ENCODE measurements around a stretch of chr5.

DNA sequence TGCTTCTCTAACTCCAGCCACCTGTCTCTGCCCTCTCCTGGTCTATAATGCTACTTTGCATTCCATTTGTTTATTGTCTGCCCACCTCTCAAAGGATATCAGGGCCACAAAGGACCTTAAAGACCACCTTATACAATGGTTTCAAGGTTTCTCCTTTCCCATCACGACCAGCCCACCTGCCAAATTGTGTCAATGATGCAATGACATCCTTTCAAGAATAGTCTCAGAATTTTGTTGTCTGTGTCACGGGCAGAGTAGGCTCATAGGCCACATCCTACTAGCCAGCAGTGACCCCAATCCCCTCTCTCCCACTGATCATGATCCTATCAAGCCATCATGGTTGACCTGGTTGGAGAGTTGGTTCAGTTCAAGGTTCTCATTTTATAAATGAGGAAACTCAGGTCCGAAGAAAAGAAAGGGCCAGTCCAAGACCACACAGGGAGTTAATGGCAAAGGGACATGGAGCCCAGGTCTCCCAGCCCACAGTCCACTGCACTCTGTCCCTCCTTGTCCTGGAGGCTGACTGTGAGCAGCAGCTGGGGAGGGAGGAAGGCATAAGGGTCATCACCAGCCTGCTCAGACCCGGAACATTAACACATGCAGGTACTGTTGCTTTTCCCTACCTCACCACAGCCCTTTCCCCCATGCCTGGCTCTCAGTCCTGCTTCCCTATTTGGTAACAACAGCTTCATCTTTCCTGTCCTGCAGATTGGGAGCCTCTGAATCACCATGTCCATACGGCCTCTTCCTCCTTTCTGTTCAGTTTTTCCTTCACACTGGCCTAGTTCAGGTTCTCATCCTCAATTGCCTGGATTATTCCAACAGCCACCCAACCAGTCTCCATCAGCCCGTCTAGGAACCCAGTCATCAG is 3.9 kb downstream of the GPX3 start:
- PRO-cap = no peak
CAGE:
- cytosol, long polyA minus RNA = no peak
- cytosol, long polyA plus RNA = no peak
- long polyA plus RNA = no peak
- nucleus, long polyA minus RNA = no peak
- nucleus, long polyA plus RNA = no peak

- PRO-cap = no peak
CAGE:
- cytosol, long polyA minus RNA = no peak
- cytosol, long polyA plus RNA = no peak
- long polyA plus RNA = no peak
- nucleus, long polyA minus RNA = no peak
- nucleus, long polyA plus RNA = no peak
These were observed 2.3 kb downstream of the TNIP1 start for GRCh38 chr5:151078157-151079276.

- PRO-cap = no peak
CAGE:
- cytosol, long polyA minus RNA = no peak
- cytosol, long polyA plus RNA = no peak
- long polyA plus RNA = no peak
- nucleus, long polyA minus RNA = no peak
- nucleus, long polyA plus RNA = no peak
These were observed 32.1 kb downstream of the ANXA6 start for GRCh38 chr5:151125337-151125941.

DNA sequence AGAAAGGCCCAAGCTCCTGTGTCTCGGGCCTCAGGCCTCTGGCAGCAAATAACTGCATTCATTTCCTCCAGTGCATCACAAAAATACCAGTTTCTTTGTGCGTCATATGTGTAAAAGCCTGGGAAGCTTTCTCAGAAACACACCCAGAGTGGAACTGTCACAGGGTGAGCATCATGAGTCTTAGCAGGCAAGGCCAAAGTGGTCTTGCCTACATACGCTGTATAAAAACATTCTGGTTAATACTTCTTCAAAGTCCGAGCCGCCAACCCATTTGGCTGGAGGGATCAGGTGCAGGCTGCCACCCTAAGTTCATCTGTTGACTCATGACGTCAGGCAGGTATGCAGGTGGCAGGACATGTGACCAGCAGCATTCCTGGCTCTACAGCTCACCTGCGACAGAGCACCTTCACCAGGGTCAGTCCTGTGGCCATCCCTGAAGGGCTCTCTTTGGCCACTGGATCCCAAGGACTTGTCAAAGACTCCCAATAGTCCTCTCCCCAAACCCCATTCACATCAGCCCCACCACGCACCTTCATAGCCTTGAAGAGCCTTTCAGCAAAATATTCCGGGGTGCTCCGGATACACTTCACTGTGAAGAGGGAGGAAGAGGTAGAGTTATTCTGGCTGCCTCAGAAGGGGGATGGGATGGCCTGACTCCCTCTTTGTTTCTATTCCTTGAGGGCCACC is 26.7 kb downstream of the ANXA6 start:
- PRO-cap = no peak
CAGE:
- cytosol, long polyA minus RNA = no peak
- cytosol, long polyA plus RNA = no peak
- long polyA plus RNA = no peak
- nucleus, long polyA minus RNA = no peak
- nucleus, long polyA plus RNA = no peak

DNA sequence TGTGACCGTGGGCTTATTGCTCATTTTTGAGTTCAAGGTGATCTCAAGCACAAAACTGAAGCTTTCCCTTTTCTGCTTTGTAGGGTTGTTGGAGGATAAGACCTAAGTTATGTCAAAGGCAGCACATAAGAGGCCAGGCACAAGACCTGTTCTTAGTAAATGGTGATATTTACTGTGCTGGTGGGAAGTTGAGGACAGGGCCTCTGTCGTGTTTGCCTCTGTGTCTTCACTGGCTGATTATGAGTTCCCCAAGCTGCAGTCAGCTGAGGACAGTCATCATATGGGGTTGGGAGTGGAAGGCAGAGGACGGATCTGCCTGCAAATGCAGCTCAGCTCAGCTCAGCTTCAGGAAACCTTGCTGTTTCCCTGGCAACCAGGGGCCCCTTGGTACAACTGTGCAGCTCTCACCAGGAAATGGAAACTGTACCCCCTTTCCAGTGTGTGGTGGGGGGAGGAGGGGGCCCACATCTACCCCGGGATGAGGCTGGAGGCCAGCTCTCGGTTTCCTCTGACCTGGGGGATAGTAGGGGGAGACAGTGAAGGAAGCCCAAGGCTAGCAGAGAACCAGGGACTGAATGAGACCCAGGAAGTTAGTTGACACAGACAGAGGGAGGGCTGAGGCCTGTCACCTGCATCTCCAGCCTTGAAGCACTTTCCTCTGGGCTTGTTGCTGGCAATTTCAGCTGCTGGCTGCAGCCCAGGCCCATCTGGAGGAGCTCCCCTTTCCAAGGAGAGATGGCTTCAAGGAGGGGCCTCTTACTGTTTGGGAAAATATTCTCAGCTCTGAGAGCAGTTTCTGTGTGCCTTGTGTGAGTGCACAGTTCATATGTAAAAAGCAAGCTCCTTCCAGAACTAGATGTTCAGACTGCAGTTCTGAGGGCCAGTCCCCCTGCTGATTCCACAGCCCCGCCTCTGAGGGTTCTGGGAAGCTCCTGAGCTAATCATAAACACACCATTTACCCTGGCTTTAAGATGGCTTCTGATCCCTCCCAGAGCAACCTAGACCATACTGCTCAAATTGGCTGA is 7.0 kb downstream of the ANXA6 start:
- PRO-cap = no peak
CAGE:
- cytosol, long polyA minus RNA = no peak
- cytosol, long polyA plus RNA = no peak
- long polyA plus RNA = no peak
- nucleus, long polyA minus RNA = no peak
- nucleus, long polyA plus RNA = no peak

DNA sequence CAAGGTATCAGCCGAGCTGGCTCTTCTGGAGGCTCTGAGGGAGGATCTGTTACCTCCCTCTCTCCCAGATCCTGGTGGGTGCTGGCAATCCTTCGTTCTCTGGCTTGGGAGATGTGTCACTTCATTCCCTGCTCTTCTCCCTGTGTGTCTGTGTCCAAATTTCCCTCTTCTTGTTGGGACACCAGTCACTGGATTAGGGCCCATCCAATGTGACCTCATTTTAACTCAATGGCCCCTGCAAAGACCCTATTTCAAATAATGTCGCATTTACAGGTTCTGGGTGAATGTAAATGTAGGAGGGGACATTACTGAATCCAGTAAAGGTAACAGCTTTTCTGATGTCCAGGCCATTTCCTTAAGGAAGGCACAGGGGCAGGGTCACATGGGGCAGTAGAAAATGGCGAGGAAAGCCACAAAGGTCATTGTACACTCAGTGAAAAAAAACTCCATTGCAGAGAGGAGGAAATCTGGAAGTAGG is 6.3 kb downstream of the CCDC69 start:
- PRO-cap = no peak
CAGE:
- cytosol, long polyA minus RNA = no peak
- cytosol, long polyA plus RNA = no peak
- long polyA plus RNA = no peak
- nucleus, long polyA minus RNA = no peak
- nucleus, long polyA plus RNA = no peak

GRCh38 chr5:151493469-151494138 is 46.2 kb downstream of the SLC36A1 start:
- PRO-cap = no peak
CAGE:
- cytosol, long polyA minus RNA = no peak
- cytosol, long polyA plus RNA = no peak
- long polyA plus RNA = no peak
- nucleus, long polyA minus RNA = no peak
- nucleus, long polyA plus RNA = no peak

GRCh38 chr5:151662394-151663085 is 24.2 kb downstream of the SPARC start:
- PRO-cap = no peak
CAGE:
- cytosol, long polyA minus RNA = no peak
- cytosol, long polyA plus RNA = no peak
- long polyA plus RNA = start-site peak on the plus strand at chr5:151662615-151662690, 99 and 84 reads in 2 replicates
- nucleus, long polyA minus RNA = no peak
- nucleus, long polyA plus RNA = no peak

- PRO-cap = no peak
CAGE:
- cytosol, long polyA minus RNA = no peak
- cytosol, long polyA plus RNA = no peak
- long polyA plus RNA = no peak
- nucleus, long polyA minus RNA = no peak
- nucleus, long polyA plus RNA = no peak
These were observed 8.0 kb downstream of the SPARC start for GRCh38 chr5:151678759-151679049.

DNA sequence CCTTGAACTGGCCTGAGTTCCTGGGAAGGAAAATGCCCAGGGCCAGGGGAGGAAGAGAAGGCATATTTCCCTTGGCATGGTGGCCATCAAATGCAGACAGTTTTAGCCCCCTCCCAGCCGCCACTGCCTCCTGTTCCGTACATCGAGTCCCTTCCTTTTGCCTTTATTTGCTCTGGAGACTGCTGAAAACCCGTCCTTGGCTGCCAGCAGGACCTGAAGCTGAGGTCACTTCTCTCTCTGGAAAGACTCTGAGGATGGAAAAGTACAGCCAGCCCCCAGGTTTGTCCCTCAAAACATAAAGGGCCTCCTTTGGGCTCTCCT is 7.3 kb downstream of the SPARC start:
- PRO-cap = unidirectional peak, minus-strand start at position 159 of the sequence
CAGE:
- cytosol, long polyA minus RNA = no peak
- cytosol, long polyA plus RNA = no peak
- long polyA plus RNA = no peak
- nucleus, long polyA minus RNA = no peak
- nucleus, long polyA plus RNA = no peak

GRCh38 chr5:151757470-151757852 is 970 bp downstream of the ATOX1 start:
- PRO-cap = no peak
CAGE:
- cytosol, long polyA minus RNA = no peak
- cytosol, long polyA plus RNA = no peak
- long polyA plus RNA = no peak
- nucleus, long polyA minus RNA = no peak
- nucleus, long polyA plus RNA = no peak

GRCh38 chr5:153859556-153859801 is 179.2 kb downstream of the FAM114A2 start:
- PRO-cap = no peak
CAGE:
- cytosol, long polyA minus RNA = no peak
- cytosol, long polyA plus RNA = no peak
- long polyA plus RNA = no peak
- nucleus, long polyA minus RNA = no peak
- nucleus, long polyA plus RNA = no peak

DNA sequence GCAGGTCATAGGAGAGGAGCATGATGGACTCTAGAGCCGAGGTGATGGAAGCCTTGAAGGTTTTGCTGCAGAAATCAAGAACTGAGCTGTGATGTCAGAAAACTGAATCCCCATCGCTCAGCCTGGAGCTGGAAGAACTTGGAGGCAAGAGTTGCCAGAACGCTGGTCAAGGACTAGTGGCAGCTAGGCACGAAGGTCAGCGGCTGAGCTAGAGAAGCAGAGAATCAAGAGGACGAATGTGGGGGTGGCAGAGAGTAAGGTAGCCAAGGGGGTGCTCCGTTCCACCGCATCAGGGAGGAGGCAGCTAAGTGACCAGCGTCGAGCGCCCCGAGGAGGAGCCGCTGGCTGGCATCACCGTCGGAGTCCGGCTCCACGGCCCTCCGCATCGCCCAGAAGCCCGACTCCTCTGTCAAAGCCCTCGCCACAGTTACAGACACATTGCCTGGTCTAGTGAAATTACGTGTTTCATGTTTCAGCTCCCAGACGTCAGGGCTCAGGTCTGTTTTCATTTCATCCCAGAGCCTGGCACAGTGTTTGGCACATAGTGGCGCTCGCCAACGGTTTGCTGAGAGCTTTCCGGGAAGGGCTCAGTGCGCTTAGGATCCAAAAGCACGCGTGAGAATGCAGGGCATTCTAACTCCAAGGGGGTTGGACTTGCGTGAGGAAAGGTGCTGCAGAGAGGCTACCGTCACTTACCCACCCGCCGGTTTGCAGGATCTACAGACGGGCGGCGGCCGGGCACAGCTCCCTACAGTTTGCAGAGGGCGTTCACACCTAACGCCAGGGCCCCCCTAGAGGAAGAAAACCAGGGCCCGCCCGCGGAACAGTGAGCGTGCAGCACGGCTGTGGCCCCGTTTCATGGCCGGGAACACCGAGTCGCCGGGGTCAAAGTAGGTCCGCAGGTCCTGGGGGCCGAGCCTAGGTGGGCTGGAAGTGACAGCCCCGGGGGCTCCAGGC is 955 bp upstream of the GALNT10 start:
- PRO-cap = no peak
CAGE:
- cytosol, long polyA minus RNA = no peak
- cytosol, long polyA plus RNA = no peak
- long polyA plus RNA = no peak
- nucleus, long polyA minus RNA = no peak
- nucleus, long polyA plus RNA = no peak

DNA sequence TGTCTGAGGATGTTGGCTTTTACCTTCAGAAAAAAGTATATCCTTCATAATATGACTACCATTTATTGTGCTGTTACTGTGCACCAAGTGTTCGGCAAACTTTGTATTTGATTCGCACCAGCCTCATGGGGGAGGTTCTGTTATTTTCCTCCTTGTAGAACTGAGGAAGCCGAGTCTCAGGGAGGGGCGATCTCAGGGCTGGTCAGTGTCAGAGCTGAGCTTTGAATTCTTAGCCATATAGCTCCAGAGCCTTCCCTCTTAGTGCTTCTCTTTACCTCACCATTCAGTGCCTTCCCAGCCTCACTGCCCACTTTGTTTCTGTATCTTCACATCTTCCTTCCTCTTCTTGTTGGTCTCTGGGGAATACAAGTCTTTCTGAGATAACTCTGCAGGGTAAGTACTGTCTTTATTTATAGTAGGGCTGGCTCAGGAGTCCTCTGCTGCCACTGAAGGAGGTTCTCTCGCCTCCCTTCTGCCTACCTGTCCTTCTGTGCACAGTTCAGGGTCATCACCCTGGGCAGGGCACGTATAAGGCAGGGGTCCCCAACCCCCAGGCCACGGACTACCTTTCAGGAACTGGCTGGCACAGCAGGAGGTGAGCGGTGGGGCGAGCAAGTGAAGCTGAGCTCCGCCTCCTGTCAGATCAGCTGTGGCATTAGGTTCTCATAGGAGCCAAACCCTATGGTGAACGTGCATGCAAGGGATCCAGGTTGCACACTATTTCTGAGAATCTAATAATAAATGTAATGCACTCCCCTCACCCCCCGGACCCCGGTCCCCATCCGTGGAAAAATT is 48.5 kb downstream of the GALNT10 start:
- PRO-cap = no peak
CAGE:
- cytosol, long polyA minus RNA = no peak
- cytosol, long polyA plus RNA = no peak
- long polyA plus RNA = no peak
- nucleus, long polyA minus RNA = no peak
- nucleus, long polyA plus RNA = no peak

- PRO-cap = no peak
CAGE:
- cytosol, long polyA minus RNA = no peak
- cytosol, long polyA plus RNA = no peak
- long polyA plus RNA = no peak
- nucleus, long polyA minus RNA = no peak
- nucleus, long polyA plus RNA = no peak
These were observed 47.7 kb upstream of the SAP30L start for GRCh38 chr5:154398145-154398364.

- PRO-cap = no peak
CAGE:
- cytosol, long polyA minus RNA = no peak
- cytosol, long polyA plus RNA = no peak
- long polyA plus RNA = no peak
- nucleus, long polyA minus RNA = no peak
- nucleus, long polyA plus RNA = no peak
These were observed 13.7 kb downstream of the SAP30L start for GRCh38 chr5:154459371-154459923.

GRCh38 chr5:154479843-154480300 is 1.8 kb upstream of the HAND1 start:
- PRO-cap = no peak
CAGE:
- cytosol, long polyA minus RNA = no peak
- cytosol, long polyA plus RNA = no peak
- long polyA plus RNA = no peak
- nucleus, long polyA minus RNA = no peak
- nucleus, long polyA plus RNA = no peak

GRCh38 chr5:154756563-154756705 is 1.3 kb downstream of the LARP1 start:
- PRO-cap = no peak
CAGE:
- cytosol, long polyA minus RNA = no peak
- cytosol, long polyA plus RNA = no peak
- long polyA plus RNA = no peak
- nucleus, long polyA minus RNA = no peak
- nucleus, long polyA plus RNA = no peak

GRCh38 chr5:154760958-154761794 is 6.0 kb downstream of the LARP1 start:
- PRO-cap = no peak
CAGE:
- cytosol, long polyA minus RNA = no peak
- cytosol, long polyA plus RNA = no peak
- long polyA plus RNA = no peak
- nucleus, long polyA minus RNA = no peak
- nucleus, long polyA plus RNA = no peak

DNA sequence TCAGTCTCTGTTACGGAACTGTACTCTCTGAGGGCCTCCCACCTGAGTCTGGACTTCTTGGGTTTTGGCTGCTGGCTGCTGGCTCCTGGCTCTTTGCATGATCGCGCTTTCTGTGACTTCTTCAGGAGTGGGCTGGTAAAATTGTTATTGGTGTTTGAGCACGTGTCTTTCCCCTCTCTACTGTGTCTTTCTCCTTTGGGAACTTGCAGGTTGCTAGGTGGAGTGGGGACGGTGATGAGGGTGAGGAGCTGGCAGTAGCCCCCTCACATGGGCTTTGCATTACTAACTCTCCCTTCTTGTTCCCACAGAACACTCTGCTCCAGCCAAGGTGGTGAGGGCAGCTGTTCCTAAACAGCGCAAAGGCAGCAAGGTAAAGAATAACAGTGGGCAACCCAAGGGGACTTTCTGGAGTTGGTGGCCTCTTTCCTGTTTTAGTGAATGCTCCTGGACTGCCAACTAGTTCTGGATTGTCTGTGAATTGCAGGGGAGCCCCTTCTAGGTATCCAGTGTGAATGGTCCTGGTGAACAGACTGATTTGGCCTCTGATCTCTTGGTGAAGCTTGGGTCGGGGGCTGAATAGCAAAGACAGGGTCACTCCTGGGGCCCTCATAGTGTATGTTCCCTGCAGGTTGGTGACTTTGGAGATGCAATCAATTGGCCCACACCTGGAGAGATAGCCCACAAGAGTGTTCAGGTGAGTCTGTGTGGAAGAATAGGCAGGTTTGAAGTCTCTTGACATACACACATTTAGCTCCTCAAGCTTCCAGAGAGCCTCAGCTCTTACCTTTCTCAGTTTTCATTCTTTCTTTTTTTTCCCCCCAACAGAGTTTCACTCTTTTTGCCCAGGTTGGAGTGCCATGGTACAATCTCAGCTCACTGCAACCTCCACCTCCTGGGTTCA is 35.1 kb downstream of the LARP1 start:
- PRO-cap = no peak
CAGE:
- cytosol, long polyA minus RNA = no peak
- cytosol, long polyA plus RNA = no peak
- long polyA plus RNA = no peak
- nucleus, long polyA minus RNA = no peak
- nucleus, long polyA plus RNA = no peak

Data from endothelial cell of umbilical vein (primary cell).